ENCODE results near the genes HBQ1, METTL26, ANTKMT and LMF1.

DNA sequence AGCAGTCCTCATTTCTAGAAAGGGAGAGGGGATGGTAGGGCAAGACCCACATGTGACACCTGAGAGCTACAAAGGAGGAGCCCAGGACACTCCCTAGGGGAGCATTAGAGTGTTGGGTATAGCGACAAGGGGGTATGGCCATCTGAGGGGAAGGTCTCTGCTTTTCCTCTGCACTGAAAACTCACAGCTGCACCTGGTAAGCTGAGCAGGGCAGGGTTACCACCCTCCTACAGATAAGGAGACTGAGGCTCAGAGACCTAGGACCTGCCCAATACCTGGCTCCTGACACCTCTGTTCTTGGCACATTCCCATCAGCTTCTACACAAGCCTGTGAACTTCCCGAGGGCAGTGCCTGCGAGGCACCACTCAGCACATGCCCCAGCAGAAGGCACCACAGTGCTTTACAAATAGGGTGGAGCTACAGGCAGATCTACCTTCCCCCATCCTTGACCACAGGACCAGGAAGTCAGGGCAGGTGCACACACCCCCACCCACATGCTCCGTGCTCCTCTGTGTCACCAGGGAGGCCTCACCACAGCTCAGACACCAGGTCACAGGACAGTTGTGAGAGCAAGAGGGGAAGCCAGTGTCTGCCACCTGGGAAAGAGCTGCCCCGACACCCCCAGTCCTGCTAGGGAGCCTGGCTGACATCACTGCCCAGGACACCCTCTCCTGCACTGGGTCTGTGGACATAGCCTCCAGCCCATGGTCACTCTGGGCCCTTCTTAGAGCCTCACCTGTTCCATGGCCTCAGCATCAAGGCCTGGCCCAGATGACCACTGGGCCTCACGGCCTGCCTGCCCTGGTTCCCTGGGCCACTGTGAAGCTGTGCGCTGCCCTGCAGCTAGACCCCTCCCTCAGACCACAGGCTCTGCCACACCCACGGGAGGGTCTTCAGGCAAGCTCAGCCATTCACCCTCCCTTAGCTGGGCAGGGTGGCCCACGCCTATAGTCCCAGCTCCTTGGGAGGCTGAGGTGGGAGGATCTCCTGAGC is 14.5 kb downstream of the POLR3K start:
- PRO-cap, 5 experiments: no peak in any of the 5 experiments
- RAMPAGE, long total RNA, 2 experiments: no peak in any of the 2 experiments
- RRBS: no CpG with 5 or more reads among the region's 9 CpGs

DNA sequence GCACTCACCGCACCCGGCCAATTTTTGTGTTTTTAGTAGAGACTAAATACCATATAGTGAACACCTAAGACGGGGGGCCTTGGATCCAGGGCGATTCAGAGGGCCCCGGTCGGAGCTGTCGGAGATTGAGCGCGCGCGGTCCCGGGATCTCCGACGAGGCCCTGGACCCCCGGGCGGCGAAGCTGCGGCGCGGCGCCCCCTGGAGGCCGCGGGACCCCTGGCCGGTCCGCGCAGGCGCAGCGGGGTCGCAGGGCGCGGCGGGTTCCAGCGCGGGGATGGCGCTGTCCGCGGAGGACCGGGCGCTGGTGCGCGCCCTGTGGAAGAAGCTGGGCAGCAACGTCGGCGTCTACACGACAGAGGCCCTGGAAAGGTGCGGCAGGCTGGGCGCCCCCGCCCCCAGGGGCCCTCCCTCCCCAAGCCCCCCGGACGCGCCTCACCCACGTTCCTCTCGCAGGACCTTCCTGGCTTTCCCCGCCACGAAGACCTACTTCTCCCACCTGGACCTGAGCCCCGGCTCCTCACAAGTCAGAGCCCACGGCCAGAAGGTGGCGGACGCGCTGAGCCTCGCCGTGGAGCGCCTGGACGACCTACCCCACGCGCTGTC is at the start of gene HBQ1:
HBQ1 (plus strand) TSS at position 248 of the 604 bp plus-strand sequence.
- PRO-cap, 5 experiments: no peak in any of the 5 experiments
- RAMPAGE, long total RNA, 2 experiments: start-site peak on the plus strand in 1 of 2 experiments, centred at position 276 of the sequence, 501 to 538 reads per replicate
- RRBS: 8% methylated on average over 32 of the region's 66 CpGs

GRCh38 chr16:205787-206371 is 23.4 kb downstream of the LUC7L start:
- PRO-cap, 5 experiments: no peak in any of the 5 experiments
- RAMPAGE, long total RNA, 2 experiments: no peak in any of the 2 experiments
- RRBS: no CpG with 5 or more reads among the region's 13 CpGs

DNA sequence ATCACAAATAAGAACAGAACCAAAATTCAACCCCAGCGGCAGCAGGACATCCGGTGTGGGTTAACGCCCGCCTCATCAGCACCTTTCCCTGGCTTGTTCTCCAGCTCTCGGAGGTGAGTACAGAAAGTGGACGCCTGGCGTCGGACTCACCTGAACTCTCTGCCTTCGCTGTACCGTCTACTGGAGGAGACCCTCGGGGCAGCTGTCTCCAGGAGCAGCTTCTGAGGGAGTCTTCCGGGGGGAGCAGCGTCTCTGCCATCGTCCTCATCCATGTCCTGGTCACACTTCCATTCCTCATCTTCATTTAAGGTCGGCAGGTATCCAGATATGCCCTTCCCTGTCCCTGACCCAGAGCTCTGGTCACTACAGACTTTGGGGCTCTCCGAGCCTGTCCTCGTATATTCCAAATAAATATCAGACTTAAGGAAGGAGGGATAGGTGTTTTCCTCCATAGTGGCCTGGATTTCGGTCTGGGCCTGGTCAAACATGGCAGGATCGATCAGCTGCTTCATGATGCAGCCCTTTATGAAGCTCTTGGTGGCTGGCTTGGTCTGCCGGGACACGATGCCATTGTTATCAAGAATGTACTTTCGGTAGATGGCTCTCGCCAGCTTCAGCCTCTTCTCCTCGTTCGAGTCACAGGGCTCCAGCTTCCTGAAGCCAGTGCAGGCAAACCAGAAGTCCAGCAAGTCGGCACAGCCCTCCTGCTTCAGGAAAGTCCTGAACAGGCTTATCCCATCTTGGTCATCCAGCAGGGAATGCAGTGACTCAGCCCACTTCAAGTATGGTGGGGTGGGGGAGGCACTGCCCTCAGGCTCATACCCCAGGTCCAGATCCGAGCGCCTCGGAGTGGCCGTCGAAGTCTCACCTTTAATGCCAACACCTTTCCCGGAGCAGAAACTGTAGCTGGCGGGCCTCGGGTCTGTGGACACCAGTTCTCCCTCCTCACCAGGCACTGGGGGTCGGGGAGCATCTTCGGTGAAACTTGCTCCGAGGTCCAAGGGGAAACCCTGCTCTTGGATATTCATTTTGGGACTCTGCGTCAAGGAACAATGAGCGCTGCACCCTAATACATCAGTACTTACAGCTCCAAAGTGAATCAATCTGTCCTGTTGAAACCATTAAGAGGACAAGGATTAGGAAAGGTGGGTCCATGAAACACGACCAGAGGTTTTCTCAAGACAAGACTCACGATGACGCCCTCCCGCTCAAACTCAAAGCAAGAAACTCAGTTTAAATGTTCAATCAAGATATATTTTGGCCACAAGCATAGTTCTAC is 6.1 kb downstream of the AXIN1 start:
- PRO-cap, 5 experiments: no peak in any of the 5 experiments
- RAMPAGE, long total RNA, 2 experiments: no peak in any of the 2 experiments
- RRBS: no CpG with 5 or more reads among the region's 43 CpGs

DNA sequence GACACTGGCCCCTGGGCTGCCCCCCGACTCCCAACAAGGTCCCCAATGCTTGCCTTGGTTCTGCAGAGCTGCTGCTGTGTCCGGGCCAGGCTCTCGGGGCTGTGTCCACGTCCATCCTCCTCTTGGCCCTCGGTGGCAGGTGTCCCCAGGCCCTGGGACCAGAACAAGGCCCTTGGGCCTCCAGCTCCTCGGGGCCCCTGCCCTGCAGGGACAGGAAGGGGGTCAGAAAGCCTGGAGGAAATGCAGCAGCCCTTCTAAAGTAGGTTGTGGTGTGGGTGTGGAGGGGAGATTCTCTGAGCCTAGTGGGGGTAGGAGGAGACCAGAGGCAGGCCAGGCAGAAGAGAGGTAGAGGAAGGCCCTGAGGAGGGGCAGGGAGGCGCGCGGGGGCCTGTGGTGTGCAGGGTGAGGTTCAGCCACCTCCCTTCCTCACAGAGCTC is 2.5 kb upstream of the AXIN1 start:
- PRO-cap, 5 experiments: no peak in any of the 5 experiments
- RAMPAGE, long total RNA, 2 experiments: no peak in any of the 2 experiments
- RRBS: no CpG with 5 or more reads among the region's 9 CpGs

- PRO-cap, 5 experiments: no peak in any of the 5 experiments
- RAMPAGE, long total RNA, 2 experiments: no peak in any of the 2 experiments
- RRBS: 51% methylated on average over 6 of the region's 22 CpGs
Observed at GRCh38 chr16:369320-369890, 933 bp downstream of the MRPL28 start.

- PRO-cap, 5 experiments: no peak in any of the 5 experiments
- RAMPAGE, long total RNA, 2 experiments: no peak in any of the 2 experiments
- RRBS: 38% methylated on average over 3 of the region's 29 CpGs
Observed at GRCh38 chr16:383662-384626, 2.2 kb upstream of the PGAP6 start.

- PRO-cap, 5 experiments: peak in 1 of 5 experiments; most common minus-strand start chr16:392074 (in 1)
- RAMPAGE, long total RNA, 2 experiments: no peak in any of the 2 experiments
- RRBS: no CpG with 5 or more reads among the region's 13 CpGs
Observed at GRCh38 chr16:391760-392509, 5.1 kb upstream of the NME4 start.

DNA sequence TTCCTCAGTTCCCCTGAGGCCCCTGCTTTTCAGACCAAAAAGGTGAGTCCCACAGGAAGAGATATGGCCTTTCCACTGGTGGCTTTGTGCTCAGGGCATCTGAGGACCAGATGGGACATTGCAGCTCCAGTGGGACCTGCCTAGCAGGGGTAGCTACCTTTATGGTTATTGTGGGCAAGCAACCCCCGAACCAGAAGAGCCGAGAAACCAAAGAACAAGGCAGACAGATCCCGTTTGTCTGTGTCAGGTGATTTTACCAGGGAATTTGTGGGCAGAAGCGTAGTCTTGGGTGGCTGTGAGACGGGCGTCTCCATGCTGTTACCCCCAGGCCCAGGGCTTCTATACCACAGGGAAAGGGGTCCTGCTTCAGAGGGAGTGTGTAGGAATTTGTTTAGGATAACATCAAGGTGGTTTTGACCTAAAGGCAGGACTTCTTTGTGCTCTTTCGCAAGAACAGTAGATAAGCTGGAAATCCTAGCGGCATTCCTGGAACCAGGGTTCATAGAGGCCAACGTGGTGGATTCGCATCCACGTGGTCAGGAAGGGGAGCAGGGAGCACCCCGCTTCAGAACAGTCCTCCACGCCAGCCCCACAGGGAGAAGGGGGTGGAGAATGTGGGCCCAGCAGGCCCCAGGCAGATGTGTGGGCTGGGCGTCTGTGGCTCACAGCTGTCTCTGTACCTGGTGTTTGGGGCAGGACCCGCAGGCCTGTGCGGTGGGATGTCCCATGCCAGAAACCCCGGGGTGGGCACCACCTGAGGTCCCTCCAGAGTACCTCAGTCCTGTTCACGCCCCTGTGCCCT is 3.9 kb downstream of the DECR2 start:
- PRO-cap, 5 experiments: peak in 3 of 5 experiments; most common plus-strand start position 533 of the sequence (in 3); most common minus-strand start position 437 of the sequence (in 2)
- RAMPAGE, long total RNA, 2 experiments: no peak in any of the 2 experiments
- RRBS: no CpG with 5 or more reads among the region's 18 CpGs

- PRO-cap, 5 experiments: no peak in any of the 5 experiments
- RAMPAGE, long total RNA, 2 experiments: no peak in any of the 2 experiments
- RRBS: 98% methylated on average over 7 of the region's 41 CpGs
Observed at GRCh38 chr16:411172-412309, 9.9 kb downstream of the DECR2 start.

DNA sequence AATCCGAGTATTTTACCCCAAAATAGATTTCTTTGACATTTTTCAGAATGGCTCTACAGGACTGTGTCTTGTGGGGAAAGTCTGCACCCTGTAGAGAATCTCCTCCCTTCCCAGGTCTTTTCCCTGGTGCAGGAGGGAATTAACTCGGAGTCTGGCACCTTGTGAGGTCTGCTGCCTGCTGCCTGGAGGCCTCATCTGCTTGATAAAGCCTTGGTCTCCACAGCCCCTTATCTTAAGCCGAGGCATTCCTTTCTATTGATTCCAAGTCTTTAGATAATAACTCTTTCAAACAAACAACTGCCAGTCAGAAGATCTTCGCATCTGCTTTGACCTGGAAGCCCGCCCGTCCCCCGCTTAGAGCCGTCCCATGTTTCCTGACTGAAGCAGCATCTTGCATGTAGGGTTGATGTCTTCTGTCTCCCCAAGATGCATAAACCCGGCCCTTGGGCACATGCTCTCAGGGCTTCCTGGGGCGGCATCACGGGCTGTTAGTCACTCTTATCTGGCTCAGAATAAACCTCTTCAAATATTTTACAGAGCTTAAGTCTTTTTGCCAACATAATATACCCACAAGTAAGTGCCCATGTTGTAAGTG is 43.9 kb upstream of the CAPN15 start:
- PRO-cap, 5 experiments: no peak in any of the 5 experiments
- RAMPAGE, long total RNA, 2 experiments: no peak in any of the 2 experiments
- RRBS: no CpG with 5 or more reads among the region's 11 CpGs

- PRO-cap, 5 experiments: peak in 4 of 5 experiments; most common plus-strand start chr16:593744 (in 1); most common minus-strand start chr16:593641 (in 4)
- RAMPAGE, long total RNA, 2 experiments: no peak in any of the 2 experiments
- RRBS: no CpG with 5 or more reads among the region's 19 CpGs
Observed at GRCh38 chr16:593474-594091, 3.7 kb downstream of the RAB40C start.

DNA sequence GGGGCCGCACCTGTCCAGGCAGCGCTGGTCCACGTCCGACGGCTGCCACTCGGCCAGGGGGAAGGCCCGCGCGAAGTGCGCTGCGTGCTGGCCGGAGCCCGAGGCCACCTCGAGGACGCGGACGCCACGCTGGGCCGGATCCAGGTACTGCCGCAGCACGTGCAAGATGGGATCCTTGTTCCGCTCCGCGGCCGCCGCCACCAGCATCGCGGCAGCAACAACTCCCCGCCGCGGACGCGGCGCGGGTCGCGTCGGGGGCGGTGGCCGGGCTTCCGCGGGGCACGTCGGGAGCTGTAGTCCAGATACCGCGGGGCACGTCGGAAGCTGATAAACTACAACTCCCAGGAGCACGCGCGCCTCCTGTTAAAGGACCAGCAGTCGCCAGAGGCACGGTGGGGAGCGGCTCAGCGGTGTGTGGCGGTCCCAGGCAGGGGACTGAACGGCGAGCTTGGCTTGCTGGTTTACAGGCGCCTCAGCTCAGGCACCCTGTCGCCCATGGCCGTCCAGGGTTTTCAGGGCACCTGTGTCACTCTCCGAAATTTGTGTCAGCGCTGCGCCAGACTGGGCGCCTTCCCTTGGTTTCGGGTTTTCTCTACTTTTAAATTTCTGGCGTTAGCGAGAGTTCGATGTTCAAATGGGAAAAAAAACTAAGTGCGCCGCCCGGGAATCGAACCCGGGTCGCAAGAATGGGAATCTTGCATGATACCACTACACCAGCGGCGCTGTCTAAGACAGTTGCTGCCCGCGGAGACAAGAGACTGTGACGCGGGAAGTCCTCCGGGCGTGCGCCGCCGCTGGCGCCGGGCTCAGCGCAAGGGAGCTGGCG is at the start of gene METTL26:
METTL26 (minus strand) TSS at position 222 of the 826 bp plus-strand sequence.
- PRO-cap, 5 experiments: peak in 5 of 5 experiments; most common plus-strand start position 395 of the sequence (in 4); most common minus-strand start position 219 of the sequence (in 3)
- RAMPAGE, long total RNA, 2 experiments: no peak in any of the 2 experiments
- RRBS: 1% methylated on average over 23 of the region's 90 CpGs

- PRO-cap, 5 experiments: peak in 2 of 5 experiments; most common plus-strand start chr16:647398 (in 1); most common minus-strand start chr16:647665 (in 1)
- RAMPAGE, long total RNA, 2 experiments: no peak in any of the 2 experiments
- RRBS: 21% methylated on average over 7 of the region's 27 CpGs
Observed at GRCh38 chr16:647053-647972, 1.9 kb upstream of the WDR90 start.

DNA sequence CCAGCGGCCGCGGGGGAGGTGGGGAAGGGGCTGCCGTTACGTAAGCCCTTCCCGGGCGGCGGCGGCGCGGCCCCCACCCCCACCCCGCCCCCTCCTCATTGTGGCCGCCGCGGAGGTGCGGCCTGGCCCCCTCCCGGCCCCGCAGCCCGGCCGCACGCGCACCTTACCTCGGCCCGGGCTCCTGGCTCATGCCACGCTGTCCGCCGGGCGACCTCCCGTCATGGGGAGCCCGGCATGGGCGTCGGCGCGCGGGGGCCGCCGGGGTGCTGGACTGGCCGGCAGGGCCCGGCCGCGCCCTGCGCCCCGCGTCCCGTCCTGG is 297 bp downstream of the FBXL16 start:
- PRO-cap, 5 experiments: no peak in any of the 5 experiments
- RAMPAGE, long total RNA, 2 experiments: no peak in any of the 2 experiments
- RRBS: 3% methylated on average over 14 of the region's 45 CpGs

DNA sequence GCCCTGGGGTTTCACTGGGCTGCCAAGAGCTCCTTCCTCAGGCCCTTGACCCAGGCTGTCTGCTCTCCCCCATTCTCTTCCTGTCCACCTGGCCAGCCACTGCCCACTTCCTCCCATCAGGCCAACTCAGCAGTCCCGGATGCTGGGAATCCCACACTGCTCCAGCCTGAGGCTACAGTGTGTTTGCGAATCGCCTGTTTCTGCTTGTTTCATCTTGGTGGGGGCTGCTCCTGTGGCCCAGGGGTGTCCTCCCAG is 865 bp upstream of the METRN start:
- PRO-cap, 5 experiments: no peak in any of the 5 experiments
- RAMPAGE, long total RNA, 2 experiments: no peak in any of the 2 experiments
- RRBS: 29% methylated on average over 1 of the region's 3 CpGs

DNA sequence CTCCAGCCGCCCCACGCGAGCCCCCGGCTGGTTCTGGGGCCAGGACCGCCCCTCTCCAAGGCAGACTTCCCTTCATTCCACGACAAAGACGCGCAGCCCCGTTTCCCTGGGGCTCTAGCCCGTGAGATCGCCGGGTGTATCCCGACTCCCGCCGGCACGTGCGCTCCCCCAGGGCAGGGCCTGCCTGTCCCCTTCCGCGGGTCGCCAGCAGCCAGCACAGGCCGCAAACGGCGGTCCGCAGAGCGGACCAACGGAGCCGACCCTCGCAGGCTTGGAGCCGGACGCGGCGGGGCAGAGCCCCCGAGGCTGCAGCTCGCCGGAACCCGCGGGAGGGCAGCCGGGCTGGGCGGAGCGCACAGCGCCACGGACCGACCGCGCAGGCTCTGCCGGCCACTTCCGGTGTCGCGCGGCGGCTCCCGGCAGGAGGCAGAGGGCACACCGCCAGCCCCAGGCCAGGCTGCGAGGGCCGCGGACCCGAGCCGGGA is at the start of gene ANTKMT:
ANTKMT (plus strand) TSS at position 393 of the 485 bp plus-strand sequence.
- PRO-cap, 5 experiments: peak in 5 of 5 experiments; most common plus-strand start position 393 of the sequence (in 5); most common minus-strand start position 302 of the sequence (in 4)
- RAMPAGE, long total RNA, 2 experiments: no peak in any of the 2 experiments
- RRBS: 2% methylated on average over 32 of the region's 58 CpGs

DNA sequence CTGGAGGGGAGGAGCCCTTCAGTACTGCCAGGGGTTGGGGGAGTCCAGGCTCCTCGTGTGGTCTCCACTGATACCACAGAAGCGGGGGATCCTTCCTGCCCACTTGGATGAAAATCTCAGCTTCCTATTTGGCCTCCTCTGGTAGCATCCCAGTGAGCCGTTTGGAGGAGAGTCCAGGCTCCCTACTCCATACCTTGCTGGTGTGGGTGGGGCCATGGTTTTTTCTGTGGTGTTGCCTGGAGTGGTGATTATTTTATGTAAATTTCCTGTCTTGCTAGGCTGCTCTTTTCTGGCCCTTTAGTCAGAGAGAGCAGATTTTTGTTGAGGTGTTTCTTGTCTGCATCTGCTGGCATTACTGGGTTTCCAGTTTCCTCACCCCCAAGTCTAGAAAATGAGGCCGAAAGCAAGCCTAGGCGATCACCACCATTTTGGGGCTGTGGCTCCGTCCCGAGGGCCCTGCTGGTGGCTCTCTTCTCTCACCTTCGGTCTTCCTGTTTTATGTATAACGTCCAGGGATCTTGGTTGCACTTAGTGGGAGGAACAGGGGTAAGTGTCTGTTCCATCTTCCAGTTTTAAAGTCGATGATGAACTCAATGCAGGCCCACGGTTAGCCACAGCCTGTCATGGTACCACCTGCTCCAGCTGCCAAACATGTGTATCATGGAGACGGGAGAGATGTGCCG is 66.1 kb upstream of the GNG13 start:
- PRO-cap, 5 experiments: no peak in any of the 5 experiments
- RAMPAGE, long total RNA, 2 experiments: no peak in any of the 2 experiments
- RRBS: no CpG with 5 or more reads among the region's 13 CpGs

GRCh38 chr16:970377-971264 is at the start of gene LMF1:
LMF1 (minus strand) TSS chr16:970984.
- PRO-cap, 5 experiments: peak in 5 of 5 experiments; most common plus-strand start chr16:971191 (in 5); most common minus-strand start chr16:970963 (in 2)
- RAMPAGE, long total RNA, 2 experiments: no peak in any of the 2 experiments
- RRBS: 2% methylated on average over 48 of the region's 102 CpGs

DNA sequence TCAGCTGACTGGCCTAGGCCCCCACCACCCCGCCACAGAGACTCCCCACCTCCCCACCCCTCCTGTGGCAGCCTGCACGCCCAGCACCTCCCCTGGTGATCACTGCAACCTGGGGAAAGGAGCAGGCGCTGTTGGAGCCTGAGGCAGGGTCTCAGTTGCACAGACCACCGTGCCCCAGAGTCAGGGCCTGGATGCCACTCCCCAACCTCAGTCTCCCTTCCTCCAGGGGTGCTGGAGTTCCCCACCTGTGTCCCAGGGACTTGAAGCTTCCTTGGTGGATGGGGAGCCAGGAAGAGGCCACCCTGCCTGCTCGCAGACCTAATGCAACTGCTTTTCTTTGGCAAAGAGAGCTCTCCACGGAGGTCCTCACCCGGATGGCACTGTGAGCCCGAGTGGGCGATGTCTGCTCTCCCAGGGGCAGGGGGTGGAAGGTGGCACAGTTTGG is 2.2 kb upstream of the SOX8 start:
- PRO-cap, 5 experiments: no peak in any of the 5 experiments
- RAMPAGE, long total RNA, 2 experiments: no peak in any of the 2 experiments
- RRBS: 73% methylated on average over 3 of the region's 9 CpGs

All from liver (tissue), 9 donors.